ENCODE measurements around the genes GTF2H2, FCHO2, FOXD1 and ARHGEF28.

GRCh38 chr5:71020646-71020979 is 4.5 kb downstream of the NAIP start:
- PRO-cap: no peak

- PRO-cap: no peak
Observed at GRCh38 chr5:71067516-71067965, at the start of gene GTF2H2. Gene GTF2H2, minus strand, starts transcription at chr5:71067676.

- PRO-cap: no peak
Observed at GRCh38 chr5:71441505-71442070, 13.9 kb upstream of the BDP1 start.

DNA sequence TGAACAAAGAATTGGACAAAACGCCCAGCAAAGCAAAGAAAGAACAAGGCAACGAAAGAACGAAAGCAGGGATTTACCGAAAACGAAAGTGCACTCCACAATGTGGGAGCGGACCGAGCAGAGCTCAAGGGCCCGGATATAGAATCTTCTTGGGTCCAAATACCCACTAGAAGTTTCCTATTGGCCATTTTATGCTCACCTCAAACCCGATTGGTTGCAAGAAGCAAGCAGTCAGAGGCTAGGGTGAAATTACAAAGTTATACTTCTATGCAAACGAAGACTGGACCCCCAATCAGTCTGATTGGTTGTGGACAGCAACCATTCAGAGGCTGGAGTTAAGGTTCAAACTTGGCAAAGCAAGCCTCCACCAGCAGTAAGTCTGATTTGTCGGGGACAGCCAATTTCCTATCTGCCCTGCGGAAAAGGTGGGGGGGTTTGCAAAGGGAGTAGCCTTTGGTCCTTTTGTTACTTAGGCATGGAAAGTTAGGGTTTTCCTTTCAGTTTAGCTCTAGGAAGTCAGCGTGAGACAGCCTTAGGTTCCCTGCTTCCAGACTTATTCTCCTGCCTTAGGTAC is 575 bp upstream of the MCCC2 start:
- PRO-cap: unidirectional peak, plus-strand start at position 500 of the sequence

DNA sequence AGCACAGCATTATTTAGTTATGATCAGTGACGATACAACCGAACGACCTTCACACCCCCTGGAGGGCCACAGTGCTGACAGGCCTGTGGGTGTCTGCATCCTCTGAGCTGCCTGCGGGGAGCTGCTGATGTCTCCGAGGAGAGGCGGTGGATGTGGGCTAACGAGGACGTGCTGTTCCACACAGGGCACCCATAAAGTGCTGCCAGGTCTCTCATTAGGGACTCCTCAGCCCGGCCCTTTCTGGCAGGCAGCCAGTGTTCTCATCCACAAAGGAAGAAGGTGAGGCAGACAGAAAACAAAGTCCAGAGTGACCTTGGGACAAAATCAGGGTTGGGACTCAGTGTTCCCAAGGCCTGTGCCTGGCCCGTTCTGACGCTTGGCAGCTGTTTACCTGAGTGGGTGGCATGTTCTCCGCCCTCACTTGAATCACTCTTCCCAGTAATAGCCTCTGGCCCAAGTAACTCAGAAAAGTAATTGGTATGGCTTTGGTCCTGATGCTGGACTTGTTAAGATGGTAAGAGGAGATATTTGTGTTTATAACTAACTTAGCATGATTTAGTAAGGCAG is 29.3 kb downstream of the CARTPT start:
- PRO-cap: no peak

DNA sequence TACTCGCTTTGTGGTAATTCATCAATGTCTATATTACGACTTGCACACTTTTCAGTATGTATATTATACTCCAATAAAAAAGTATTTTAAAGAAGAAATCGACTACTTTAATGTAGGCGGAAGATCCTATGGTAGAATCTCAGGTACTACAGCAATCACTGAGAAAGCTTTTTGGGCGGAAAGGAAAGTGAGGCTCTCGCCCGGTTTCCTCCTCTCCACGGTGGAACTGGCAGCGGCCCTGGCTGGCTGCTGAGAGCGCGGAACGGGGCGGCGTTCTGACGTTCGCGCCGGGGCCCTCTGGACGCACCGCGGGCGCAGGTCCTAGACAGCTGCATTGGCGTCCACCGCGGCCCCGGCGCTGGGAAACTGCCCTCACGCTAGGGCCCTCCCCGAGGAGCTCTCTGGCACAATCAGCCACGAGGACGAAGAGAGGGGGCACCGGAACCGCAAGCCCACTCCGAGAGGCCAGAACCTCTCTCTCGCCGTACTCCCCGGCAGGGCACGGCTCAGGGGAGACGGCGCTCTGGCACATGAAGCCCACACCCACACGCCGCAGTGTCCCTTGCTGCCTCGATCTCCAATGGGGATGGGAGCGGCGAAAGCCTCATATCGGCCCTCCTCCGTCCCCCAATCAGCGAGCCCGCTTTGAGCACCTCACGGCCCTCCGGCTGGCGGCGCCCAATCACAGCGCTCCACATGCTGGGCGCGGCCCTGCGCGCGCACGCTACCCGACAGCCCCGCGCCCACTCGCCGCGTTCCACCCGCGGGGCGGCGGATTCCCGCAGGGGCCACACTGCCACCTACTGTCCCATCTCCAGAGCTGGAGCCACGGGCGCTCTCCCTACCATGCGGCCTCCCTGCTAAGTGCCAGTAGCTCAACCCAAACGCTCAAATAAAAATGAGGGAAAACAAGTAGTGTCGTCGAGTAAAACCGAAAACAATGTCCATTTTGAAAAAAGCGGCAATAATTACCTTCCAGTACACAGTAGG is 12.0 kb downstream of the MRPS27 start:
- PRO-cap: bidirectional peak, plus-strand start at position 334 of the sequence, minus-strand start at position 228 of the sequence; bidirectional peak, plus-strand start at position 748 of the sequence, minus-strand start at position 582 of the sequence

DNA sequence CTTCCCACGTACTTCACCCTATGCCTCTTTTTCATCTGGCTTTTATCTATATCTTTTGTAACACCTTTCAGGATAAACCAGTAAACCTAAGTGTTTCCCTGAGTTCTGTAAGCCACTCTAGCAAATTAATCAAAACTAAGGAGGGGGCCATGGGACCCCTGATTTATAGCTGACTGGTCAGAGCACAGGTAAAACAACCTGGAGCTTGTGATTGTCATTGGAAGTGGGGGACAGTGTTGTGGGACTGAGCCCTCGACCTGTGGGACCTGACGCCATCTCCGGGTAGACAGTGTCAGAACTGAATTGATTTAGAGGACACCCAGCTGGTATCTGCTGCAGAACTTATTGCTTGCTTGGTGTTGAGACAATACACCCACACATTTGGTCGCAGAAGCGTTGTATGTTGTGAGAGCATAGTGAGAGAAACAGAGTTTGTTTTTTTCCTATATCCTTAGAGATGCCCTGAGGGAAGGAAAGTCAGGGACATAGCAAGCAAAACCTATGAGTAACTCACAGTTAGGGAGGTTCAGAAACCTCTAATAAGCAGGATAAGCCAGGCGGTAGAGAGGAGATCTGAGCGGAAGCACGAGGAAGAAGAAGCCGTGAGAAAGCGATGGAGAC is 59.6 kb downstream of the PTCD2 start:
- PRO-cap: no peak

GRCh38 chr5:72465125-72465557 is 42.1 kb downstream of the ZNF366 start:
- PRO-cap: unidirectional peak, plus-strand start at chr5:72465313

- PRO-cap: no peak
Observed at GRCh38 chr5:72504066-72504627, 3.1 kb downstream of the ZNF366 start.

GRCh38 chr5:72505438-72505896 is 1.7 kb downstream of the ZNF366 start:
- PRO-cap: no peak

- PRO-cap: unidirectional peak, plus-strand start at chr5:72637259
Observed at GRCh38 chr5:72637068-72637516, 129.9 kb upstream of the ZNF366 start.

- PRO-cap: no peak
Observed at GRCh38 chr5:72936996-72937403, 18.8 kb upstream of the FCHO2 start.

DNA sequence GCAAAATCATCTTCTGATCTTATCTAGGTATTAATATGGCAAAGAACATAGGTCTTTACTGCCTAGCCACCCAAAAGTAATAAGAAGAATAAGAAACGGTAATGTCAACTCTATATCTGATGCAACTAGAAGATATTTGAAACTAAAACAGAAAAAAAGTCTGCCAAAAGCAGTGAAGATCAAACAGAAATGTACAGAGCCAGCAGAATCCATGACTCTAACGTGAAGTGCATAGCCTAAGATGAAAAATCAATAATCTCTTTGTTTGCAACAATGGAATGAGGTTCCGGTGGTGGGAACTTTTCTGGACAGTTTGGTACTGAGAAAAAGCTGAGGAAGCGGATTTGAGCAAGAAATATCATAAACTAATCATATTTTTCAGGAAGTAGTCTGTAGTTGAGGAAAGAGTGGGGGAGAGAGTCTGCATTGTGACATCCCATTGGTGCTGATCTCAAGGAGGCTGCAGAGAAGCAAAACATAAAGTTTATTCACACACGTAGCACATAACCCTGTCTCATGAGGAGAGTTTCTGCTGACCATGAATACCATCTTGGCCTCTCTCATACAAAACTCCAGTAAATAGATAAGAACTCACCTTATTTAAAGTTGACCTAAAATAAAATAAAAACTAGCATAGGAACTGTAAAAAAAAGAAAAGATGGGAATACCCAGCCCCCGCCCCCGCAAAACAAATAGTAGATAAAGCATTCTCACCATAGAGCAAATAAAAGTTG is 15.8 kb upstream of the FCHO2 start:
- PRO-cap: no peak

DNA sequence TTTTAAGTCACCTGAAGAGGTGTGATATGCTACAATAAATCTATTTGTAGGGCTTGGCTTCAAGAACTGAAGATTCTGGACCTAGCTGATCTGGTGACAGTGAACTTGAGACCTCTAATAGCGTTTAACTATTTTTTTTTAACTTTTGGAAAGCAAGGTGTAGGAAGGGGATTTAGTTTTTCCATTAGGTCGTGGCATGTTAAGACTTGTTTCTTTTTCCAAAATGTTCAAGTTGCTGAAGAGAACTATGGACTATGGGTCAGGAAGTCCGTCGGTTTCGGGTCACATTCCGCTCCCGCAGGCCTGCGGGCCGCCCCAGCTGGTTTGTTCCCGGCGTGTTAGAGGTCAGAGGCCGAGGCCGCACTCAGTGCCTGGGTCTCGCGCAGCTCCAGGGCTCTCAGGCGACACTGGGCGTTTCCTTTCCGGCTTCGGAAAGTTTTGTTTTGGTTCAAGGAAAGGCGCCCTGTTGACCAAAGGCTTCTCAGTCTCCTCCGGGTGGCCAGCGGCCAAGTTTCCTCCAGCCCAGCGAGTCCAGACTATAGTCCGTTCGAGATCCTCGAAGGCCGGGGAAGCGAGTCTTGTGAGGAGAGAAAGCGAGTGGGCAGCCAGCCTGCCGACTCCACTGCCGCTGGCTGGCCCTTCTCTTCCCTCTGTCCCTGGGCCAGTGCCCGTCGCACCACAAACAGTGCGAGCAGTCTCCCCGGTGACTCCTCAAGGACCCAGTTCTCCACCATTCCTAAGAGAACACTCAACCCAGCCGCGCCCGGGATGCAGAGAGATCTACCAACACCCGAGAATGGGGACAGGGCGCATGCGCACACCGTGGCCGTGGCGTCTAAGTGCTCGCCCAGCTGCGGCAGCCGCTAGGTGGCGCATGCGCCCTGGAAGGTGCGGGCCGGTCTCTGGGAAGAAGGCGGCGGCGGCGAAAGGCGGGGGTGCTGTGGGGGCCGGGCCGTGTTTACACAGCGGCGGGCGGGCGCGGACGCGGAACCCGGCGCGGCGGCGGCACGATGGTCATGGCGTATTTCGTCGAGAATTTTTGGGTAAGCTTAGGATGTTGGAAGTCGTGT is at the start of gene FCHO2:
TSS of gene FCHO2 (plus strand) at position 955 of the 1,070 bp plus-strand sequence.
- PRO-cap: bidirectional peak, plus-strand start at position 484 of the sequence, minus-strand start at position 326 of the sequence; bidirectional peak, plus-strand start at position 907 of the sequence, minus-strand start at position 652 of the sequence

DNA sequence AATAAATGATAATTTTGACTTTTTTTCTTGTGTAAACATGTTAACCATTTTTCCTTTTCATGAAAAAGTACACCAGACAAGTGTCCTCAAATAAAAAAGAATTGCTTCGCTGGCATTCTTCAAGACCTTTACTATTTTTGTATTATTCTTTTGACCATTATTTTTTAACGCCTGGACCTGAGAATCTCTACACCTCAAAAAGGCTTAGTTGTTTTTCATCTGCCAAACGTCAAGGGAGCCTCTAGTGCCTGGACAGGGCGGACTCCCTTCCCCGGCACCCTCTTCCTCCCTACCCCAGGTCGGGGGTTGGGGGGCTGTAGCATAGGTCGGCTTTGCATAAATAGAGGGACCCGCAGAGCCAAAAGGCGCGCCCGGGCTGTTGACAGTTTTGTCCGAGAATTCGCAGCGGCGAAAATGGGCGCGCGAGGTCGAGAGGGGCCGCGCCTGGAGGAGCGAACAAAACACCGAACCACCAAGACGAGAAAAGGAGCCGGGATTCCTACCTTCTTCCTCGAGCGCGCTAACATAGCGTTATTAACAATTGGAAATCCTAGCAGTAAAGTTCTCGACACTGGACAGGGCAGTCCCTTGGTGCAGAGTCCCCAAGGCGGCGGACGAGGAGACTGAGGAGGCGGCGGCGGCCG is 2.0 kb downstream of the FOXD1 start:
- PRO-cap: no peak

- PRO-cap: bidirectional peak, plus-strand start at chr5:73448840, minus-strand start at chr5:73448628
Observed at GRCh38 chr5:73448435-73449017, at the start of gene FOXD1. Gene FOXD1, minus strand, starts transcription at chr5:73448777.

DNA sequence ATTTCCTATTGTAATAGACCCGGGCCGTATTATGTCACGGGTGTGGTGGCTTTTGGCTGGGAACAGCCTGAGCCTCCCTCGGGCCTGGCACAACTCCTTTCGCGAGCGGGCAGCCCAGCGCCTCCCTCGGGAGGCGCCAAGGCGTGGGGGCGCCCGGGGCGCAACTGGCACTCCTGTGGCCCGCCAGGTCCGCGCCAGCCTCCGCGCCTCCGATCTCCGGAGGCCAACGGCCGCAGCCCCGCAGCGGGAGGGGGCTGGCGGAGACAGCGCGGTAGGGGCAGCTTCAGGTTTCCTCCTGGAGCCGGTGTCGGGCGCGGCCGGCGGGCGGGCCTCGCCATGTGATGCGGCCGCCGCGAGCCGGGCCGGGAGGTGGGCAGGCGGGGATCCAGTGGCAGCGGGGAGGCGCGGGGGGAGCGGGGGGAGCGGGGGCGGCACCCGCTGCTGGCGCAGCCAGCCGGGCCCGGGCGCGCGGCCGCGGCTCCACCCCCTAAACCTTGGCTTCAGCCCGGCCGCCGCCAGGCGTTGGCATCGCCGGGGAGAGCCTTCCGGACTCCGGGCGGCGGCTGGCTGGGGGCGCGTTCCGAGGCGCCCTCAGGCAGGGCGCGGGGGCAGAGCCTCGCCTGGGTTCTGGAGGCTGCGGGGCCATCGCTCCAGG is at the start of gene ARHGEF28:
TSS of gene ARHGEF28 (plus strand) at position 528 of the 655 bp plus-strand sequence.
- PRO-cap: bidirectional peak, plus-strand start at position 528 of the sequence, minus-strand start at position 390 of the sequence

- PRO-cap: no peak
Observed at GRCh38 chr5:74272081-74272589, 368.4 kb downstream of the ENC1 start.

GRCh38 chr5:74949239-74949468 is 83.0 kb upstream of the FAM169A start:
- PRO-cap: no peak

GRCh38 chr5:75053627-75053701 is 1.1 kb upstream of the GCNT4 start:
- PRO-cap: no peak

All from sciatic nerve (tissue), 1 donor.